Heart (tissue), 3 donors: ENCODE measurements around a stretch of chr6.

GRCh38 chr6:33278105-33278999, 1.4 kb downstream of the B3GALT4 start:
- RAMPAGE, long total RNA, 2 experiments: no peak in any of the 2 experiments

- RAMPAGE, long total RNA, 2 experiments: no peak in any of the 2 experiments
Observed at GRCh38 chr6:33299278-33299694, 544 bp upstream of the RGL2 start.

- RAMPAGE, long total RNA, 2 experiments: no peak in any of the 2 experiments
Observed at GRCh38 chr6:33418567-33418776, 565 bp upstream of the CUTA start.

- RAMPAGE, long total RNA, 2 experiments: no peak in any of the 2 experiments
Observed at GRCh38 chr6:33589463-33589900, 9.4 kb upstream of the BAK1 start.

DNA sequence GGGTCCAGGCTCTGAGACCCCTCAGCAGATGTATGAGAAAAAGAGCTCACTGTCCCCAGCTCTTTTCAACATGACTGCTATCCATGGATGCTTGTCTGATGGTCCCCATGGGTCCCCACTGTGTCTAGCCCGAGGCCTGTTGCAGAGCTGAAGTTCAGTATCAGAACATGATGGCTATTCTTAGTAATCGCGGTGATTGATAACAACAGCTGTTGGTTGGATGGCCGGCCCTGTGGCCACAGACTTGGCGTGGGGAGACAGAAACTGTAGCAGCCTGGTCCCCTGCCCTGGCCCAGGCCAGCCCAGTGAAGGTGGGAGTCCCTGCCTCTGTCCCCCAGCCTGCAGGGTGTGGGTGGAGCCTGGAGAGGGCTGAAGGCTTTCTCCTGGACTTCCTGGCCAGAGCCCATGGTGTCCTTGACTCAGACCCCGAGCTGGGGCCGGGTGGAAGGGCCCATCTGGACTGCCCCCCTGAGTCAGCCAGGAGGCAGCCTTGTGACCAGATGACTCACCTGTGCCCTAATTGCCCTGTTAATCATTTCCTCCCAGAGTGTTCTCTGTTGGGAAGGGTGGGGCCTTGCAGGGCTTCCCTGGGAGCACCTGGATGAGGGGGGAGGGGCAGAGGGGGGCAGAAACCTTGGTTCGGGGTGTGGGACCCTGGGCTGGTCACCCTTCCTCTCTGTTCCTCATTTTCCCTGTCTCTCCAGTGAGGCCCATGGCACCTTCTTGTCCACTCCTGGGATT, 10.0 kb upstream of the BAK1 start:
- RAMPAGE, long total RNA, 2 experiments: no peak in any of the 2 experiments

DNA sequence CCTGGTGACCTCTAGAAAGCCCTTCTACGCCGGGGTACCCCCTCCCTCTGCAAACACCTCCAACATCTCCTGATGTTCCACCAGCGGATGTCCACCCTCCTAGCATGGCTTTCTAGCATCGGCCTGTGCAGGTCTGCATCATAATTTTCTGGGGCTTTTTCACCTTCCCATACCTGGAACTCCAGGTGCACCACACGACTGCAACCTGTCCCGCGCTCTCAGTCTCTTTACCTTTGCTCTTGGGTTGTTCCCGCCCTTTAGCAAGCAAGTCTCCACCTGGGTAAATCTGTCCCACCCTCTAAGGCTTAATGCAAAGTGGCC, 2.6 kb downstream of the ITPR3 start:
- RAMPAGE, long total RNA, 2 experiments: no peak in any of the 2 experiments

DNA sequence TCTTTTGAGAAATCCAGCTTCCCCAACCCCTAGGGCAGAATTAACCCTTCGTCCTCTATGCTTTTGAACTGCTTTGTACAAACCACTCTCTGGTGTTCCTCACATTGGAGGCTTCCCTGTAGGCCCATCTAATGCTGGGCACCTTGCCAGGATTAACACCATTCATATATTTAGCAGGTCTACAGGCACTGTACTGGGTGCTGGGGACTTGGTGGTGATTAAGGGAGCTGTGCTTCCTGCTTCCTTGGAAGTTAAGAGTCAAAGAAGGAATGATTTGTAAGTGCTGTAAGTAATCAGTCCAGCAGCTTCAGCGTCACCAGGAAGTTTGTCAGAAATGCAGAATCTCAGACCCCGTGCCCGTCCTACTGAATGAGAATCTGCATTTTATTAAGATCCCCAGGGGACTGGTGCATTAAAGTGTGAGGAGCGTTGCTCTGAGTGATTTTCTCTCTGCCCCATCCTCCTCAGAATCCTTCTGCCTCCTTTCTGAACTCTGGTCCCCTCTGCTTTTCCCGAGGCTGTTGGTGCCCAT, 3.1 kb downstream of the ITPR3 start:
- RAMPAGE, long total RNA, 2 experiments: no peak in any of the 2 experiments

- RAMPAGE, long total RNA, 2 experiments: no peak in any of the 2 experiments
Observed at GRCh38 chr6:33694878-33695173, 16.7 kb downstream of the UQCC2 start.

GRCh38 chr6:33716830-33717800, 5.6 kb upstream of the UQCC2 start:
- RAMPAGE, long total RNA, 2 experiments: no peak in any of the 2 experiments

- RAMPAGE, long total RNA, 2 experiments: no peak in any of the 2 experiments
Observed at GRCh38 chr6:33840515-33840934, 36.7 kb upstream of the MLN start.

DNA sequence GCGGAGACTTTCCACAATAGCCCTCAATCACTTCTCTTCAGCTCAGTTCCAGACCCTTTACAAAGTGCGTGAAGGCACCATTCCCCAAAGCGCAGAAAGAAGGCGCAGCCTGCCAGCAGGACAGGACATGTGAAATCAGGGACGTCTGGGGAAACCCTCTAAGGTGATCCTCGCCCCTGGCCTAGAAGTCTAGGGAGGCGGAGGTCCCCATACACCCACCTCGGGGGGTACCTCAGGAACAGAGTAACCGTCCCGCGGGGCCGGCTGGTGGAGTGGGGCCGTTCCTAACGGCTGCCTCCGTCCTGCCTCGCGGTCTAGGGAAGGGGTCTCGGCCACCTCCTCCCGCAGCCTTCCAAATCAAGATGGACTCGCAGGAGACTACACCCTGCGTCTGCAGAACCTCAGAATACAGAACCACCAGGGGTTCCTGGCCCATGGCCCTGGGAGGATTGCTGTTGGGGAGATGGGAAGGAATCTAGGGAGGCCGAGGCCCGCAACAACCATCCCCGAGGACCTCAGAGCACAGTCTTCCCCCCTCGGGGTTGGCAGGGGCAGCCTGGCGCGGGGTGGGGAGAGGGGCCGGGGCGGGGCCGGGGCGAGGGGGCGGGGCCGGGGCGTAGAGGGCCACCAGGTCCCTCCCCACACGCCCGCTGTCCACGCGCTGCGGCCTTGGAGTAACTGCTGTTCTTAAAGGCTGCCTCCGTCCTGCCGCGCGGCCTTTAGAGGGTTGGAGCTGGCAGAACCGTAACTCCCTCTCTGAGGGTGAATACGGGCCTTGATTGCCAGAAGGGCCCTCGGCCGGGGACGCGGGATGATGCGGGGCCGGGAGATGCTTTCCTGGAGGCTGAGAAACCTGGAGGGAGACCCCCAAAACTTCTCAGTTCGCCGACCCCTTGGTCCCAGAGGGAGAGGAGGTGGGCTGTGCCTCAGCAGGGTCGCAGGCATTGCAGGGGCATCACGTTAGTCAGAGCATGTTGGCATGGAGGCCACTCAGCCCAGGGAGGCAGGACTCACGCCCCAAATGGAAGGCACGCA, 89.0 kb upstream of the MLN start:
- RAMPAGE, long total RNA, 2 experiments: no peak in any of the 2 experiments

DNA sequence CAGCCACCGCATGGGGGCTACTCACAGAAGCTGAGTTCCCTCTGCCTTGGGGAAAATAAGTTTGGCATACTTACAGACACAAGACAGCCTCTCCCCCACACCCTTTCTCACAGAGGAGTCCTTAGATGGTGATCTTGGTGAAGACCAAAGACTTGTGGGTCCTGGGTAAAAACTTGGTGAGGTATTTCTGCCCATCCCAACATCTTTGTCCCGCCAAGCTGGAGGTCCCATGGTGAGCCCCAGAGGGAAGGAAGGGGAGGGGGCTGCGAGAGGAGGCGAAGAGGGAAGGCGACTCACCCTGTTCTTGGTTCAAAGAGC, 146.0 kb downstream of the GRM4 start:
- RAMPAGE, long total RNA, 2 experiments: no peak in any of the 2 experiments

DNA sequence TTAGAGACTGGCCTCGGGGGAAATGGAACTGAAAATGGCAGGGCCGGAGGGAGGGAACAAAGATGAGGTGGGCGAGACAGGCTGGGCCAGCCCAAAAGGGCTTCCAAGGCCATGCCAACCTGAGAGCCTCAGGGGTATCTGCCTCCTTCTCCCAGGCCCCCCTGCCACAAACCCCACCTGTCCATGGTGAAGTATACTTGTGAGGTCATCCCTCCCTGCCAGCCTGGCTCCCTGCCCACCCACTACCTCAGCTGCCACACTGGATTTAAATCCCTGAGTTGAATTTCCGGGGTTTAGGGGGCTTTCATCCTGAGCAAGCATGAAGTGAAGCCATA, 28.7 kb downstream of the GRM4 start:
- RAMPAGE, long total RNA, 2 experiments: no peak in any of the 2 experiments

GRCh38 chr6:34202323-34202731, 34.3 kb upstream of the HMGA1 start:
- RAMPAGE, long total RNA, 2 experiments: no peak in any of the 2 experiments

DNA sequence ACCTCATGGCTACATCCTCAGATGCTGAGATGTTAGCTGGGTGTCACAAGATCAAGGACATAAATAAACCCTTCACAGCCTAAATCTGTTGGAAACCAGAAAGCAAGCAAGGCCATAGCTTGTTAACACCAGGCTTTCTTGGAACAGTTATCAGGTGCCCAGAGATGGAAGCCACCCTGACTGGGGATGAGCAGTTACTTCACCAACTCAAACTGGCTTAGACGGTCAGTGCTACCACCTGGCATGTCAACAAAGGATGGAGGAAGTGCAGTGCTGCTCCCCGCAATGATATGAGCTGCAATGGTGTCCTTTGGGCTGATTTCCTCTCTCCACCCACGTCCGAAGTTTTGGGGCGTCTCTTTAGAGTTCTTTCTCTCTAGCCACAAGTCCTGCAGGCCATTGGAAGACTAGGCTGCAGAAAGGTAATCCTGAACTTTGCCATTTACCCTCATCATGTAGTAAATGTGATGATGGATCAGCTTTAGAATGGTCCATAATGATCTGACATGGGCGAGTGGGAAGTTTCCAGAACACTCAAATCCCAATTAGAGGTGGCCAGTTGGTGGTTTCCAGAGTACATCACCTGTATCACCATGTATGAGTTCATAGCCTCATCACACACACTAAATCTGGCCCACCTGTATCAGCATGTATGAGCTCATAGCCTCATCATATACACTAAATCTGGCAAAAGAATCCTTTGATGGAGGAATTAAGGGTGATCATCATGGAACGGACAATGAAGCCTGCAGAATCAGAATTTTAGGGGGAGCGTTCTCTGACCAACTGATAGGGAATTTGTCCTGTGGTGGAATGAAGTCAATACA, 29.2 kb upstream of the SMIM29 start:
- RAMPAGE, long total RNA, 2 experiments: no peak in any of the 2 experiments

DNA sequence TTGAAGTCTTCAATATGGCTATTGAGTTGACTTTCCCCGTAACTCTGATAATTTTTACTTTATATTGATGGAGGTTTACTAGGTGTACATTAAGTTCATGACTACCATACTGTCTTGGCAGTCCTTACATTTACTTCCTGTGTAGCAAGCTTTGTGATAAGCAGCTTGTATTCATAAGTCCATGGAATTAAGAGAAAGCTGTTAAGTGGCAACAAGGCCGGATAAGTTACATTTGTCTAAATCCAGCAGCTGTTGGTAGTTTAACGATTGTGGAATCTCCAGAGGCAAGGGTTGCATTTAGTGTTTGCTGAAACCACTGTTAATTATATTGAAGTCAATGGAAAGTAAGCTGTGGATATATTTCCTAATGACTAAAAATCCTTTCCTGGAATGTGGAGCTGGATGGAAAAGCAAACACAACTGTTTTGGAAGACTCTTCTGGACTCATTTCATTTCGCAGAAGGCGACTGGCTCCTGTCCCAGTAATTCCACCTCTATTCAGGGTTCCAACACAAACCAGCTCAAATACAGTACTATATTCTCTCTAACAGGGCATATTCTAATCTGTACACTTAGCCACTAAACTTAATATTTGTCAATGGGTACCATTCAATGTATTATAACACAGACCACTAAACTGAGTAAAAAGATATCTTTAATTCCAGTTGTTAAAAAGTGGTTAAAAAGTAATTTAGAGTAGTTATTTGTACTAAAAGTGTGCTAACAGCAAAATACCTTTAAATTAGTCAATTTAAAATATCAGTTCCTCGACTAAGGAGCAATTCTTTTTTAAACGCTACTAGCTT, 57.5 kb upstream of the SMIM29 start:
- RAMPAGE, long total RNA, 2 experiments: no peak in any of the 2 experiments

DNA sequence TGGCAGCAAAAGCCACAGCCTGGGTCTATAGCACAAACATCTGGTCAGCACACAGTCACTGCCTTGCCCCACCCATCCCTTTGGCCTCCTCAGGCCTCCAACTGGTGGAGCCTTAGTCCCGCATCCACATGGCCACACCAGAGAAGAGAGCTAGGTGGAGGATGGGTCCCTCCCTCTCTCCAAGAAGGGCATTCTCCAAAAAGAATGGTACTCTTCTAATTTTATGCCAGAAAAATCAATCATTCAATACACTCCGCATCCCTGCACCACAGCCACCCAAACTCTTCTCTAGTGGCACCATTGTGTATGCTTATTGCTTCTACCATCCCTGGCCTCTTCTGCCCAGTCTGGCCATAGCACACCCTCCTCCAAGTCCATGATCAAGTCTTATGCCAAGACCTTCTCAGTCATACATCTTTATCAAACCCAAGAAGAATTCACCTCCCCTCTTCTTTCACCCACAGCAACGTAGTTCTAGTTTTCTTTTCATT, 13.8 kb downstream of the NUDT3 start:
- RAMPAGE, long total RNA, 2 experiments: no peak in any of the 2 experiments

- RAMPAGE, long total RNA, 2 experiments: no peak in any of the 2 experiments
Observed at GRCh38 chr6:34415619-34416519, 10.0 kb downstream of the RPS10 start.

DNA sequence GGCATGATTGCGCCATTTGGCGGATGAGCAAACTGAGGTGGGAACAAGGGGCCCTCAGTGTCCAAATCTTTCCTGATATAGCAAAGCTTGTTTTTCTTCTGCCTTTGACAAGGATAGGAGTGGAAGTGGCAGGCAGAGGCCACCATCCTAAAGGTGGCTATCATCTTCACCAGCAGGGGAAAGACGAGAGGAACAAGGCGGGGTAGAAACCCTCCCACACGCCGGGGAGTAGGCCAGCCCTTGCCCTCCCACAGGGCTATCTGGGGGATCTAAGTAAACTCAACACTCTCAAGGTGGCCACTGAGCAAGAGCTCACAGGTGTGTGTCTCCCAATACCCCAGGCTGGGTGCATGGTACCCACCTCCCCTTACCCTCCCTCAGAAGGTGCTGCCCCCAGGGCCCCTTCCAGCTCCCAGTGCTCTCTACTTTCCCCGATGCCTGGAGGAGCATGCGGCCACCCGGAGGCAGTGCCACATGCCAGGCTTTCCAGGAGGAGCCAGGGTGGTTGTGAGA, 11.3 kb downstream of the SPDEF start:
- RAMPAGE, long total RNA, 2 experiments: no peak in any of the 2 experiments

- RAMPAGE, long total RNA, 2 experiments: no peak in any of the 2 experiments
Observed at GRCh38 chr6:34545333-34545676, 10.8 kb downstream of the SPDEF start.